Measurements from ENCODE around the gene TTC33.

DNA sequence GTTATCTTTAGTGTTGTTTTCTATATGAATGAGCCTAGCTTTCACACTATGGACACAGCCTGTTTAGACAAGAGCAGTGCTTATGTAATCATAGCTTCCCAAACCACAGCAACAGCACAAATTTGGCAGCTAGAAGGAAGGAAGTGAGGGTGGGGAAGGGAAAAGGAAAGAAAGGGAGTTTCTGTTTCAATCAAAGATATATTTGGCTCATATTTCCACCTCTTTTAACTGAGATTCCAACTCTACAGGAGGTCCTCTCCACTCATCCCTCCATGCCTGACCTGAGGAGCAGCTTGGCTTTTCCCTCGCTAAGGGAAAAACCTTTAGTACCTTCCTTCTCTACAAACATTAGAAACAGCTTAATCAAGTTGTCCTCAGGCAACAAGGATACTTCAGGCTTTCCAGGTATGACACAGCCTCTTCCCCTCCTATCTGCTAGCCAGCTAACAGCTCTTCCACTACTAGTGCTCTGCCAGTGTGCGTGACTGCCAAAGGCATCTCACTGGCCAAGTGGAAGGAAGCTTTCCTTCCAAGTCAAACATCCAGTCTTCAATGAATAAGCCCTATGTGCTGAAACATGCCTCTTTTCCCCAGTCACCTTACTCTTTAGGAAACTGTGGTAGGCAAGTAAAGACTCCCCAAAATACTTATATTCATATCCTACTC lies 268.6 kb upstream of the PTGER4 start:
- RRBS: no CpG with 5 or more reads among the region's 2 CpGs

GRCh38 chr5:40442357-40442943 lies 237.3 kb upstream of the PTGER4 start:
- RRBS: no CpG with 5 or more reads among the region's 3 CpGs

DNA sequence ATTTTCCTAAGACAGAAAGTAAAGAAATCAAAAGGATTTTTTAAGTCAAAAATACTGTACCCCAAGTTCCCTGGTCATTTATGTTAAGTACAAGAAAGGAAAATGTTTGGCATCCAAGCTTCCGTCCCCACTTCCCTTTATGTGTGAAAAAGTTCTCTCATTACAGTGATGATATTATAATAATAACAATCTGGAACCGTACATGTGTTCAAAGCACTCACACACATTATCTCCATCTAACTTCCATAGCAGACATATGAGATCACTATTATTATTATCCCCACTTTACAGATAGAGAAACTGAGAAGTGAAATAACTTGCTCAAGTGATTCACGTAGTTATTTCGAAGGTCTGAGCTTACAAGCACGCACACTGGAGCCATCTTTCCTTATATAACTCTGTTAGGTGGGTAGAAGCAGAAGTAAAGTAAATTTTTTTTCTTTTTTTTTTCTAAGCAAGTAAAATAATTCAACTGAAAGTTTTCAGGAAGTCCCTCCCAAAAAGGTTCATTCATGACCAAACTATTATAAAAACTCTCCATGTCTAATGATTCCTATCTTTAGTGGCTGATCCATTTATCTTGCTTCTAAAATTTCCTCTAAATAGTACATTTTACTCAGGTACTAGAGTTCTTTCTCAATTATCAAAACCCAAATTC lies 62.9 kb upstream of the PTGER4 start:
- RRBS: no CpG with 5 or more reads among the region's 5 CpGs

DNA sequence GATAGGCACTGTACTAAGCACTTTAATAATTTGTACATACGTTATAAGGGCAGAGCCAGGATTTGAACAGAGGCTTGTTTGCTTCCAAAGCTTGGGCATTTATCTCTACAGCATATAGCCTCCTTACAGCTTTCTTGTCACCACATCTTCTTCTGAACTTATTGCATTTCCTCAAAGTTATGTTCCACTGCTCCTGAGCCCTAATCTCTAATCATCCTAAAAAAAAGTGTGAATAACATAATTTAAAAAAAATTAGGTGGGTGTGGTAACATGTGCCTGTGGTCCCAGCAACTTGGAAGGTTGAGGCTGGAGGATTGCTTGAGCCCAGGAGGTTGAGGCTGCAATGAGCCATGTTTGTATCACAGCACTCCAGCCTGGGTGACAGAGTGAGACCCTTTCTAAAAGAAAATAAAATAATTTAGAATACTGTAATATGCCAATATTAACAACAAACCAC lies 6.8 kb downstream of the PTGER4 start:
- RRBS: no CpG with 5 or more reads among the region's 1 CpG

- RRBS: 1% methylated on average over 7 of the region's 86 CpGs
Measured at GRCh38 chr5:40755317-40756501, at the start of gene TTC33. Gene TTC33, minus strand, starts transcription at chr5:40755961.

DNA sequence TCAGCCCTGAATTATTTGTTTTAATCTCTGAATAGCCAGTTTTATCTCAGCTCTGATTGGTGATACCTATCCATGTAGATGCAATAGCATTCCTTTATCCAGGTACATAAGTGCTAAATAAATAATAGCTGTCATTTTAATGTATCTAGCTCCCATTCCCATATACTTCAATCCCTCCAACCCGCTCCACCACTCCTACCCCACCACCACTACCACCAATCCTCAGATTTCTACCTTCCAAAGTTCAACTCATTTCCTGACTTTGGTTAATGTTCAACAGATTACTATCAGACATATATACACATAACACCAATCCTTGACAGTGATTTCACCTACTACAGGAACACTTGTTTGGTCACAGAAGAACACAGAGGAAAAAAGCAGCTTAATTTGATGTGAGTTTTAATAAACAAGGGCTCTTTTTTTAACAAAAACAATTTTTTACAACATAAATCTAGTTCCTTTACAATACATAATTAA lies 13.9 kb downstream of the PRKAA1 start:
- RRBS: no CpG with 5 or more reads among the region's 1 CpG

DNA sequence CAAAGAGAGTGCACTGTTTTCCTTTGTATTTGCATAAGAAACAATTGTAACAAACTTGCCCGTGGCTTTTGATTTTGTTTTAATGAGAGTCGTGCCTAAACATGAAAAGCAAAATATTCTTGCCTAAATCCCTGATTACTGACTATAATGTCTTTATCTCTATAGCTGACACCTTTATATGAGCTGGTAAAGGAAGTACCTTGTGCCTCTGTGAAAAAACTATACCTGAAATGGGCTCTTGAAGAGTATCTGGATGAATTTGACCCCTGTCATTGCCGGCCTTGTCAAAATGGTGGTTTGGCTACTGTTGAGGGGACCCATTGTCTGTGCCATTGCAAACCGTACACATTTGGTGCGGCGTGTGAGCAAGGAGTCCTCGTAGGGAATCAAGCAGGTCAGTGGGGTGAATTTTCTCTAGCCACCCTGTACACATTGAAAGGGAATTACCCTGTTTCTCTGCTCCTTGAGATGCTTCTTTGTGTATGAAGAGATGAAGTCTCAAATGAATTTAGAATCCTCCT lies 48.6 kb downstream of the C7 start:
- RRBS: no CpG with 5 or more reads among the region's 7 CpGs

GRCh38 chr5:42620581-42621559 lies 135.7 kb upstream of the CCDC152 start:
- RRBS: no CpG with 5 or more reads among the region's 6 CpGs

GRCh38 chr5:42621995-42622368 lies 134.6 kb upstream of the CCDC152 start:
- RRBS: no CpG with 5 or more reads among the region's 1 CpG

GRCh38 chr5:42626783-42626982 lies 129.9 kb upstream of the CCDC152 start:
- RRBS: no CpG with 5 or more reads among the region's 1 CpG

GRCh38 chr5:42660570-42661311 lies 95.9 kb upstream of the CCDC152 start:
- RRBS: no CpG with 5 or more reads among the region's 11 CpGs

- RRBS: no CpG with 5 or more reads among the region's 7 CpGs
Measured at GRCh38 chr5:42858521-42859151, 46.9 kb upstream of the SELENOP start.

DNA sequence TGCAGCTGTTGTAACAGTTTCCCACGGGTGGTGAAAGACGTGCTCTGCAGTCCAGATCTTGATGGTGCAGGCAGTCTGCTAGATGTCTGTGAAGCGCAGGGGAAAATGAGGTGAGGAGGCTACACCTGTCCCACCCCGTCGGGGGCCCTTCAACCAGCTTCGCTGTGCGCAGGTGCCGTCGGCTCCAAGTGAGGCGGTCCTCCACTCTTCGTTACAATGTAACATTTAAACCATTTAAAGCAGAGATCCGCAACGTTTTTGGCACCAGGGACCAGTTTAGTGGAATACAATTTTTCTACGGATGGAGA lies 96.9 kb upstream of the SELENOP start:
- RRBS: no CpG with 5 or more reads among the region's 14 CpGs

DNA sequence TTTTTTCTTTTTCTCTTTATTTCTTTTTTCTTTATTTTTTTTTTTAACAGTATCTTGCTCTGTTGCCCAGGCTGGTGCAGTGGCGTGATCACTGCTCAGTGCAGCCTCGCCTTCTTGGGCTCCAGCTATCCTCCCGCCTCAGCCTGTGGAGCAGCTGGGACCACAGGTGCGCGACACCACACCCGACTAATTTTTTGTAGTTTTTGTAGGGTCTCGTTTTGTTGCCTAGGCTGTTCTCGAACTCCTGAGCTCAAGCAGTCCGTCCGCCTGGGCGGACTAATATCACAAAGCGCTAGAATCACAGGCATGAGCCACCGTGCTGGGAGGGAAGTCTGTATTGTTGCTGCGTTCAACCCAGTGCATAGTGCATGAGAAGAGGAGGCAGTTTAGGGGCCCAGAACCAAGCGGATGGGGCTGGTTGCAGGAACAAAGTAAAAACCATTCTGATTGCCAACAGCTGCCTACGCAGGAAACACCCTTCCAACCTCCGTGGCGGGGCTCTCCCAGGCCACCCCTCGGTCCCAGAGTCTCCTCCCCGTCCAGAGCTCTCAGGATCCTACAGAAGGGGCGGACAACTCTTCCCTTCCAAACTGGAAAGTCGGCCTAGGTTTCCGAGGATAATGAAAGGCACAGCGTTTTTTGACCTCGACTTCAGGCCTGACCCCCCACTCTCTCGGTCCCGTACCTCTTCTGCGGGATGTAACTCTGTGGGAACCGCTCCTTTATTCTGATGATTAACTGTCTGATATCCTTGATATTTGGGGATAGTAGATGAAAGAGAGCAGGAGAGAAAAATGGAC lies 87.1 kb downstream of the ANXA2R start:
- RRBS: no CpG with 5 or more reads among the region's 29 CpGs

- RRBS: no CpG with 5 or more reads among the region's 25 CpGs
Measured at GRCh38 chr5:42993647-42994201, 46.4 kb downstream of the ANXA2R start.

GRCh38 chr5:43007024-43007400 lies 33.1 kb downstream of the ANXA2R start:
- RRBS: 34% methylated on average over 4 of the region's 18 CpGs

DNA sequence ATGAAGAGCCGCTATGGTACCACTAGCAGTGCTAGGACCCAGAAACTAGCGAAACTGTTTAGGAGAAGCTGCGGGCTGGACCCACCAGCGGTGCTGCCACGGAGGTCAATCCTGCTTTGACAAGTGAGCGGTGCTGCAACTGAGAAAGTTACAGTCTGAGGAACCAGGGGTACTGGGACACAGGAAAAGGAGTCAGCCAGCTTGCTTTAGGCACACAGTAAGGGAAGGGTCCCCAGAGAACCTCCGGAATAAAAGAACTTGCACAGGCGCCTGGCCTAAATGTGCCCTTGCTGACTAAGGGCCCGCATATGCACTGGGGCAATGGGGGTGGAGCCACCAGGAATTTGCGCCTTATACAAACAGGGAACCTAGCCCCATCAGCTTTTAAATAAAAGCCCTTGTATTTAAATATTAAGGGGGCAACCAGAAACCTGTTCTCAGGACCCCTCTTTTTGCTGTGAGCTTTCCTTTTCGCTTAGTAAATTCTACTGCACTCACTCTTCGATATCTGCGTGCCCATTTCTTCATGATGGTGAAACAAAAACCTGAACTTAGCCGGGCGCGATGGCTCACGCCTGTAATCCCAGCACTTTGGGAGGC lies 23.8 kb upstream of the ANXA2R start:
- RRBS: no CpG with 5 or more reads among the region's 17 CpGs

DNA sequence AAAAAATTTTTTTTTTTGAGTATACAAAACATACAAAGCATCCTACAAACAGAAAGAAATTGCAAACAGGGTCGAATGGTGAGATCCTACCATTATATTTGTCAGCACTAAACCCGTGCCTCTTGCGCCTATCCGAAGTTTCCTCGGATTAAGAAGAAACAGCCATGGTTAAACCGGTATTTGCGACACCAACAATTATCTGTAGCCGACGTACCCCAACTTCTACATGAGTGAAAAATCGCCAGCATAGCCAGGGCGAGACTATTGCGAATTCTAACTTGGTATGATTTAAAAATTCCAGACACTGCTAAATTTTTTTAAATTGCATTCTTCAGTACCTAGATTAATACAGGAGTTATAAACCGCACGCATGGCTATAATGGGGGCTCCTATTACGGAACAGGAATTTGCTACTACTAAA lies 25.2 kb upstream of the ANXA2R start:
- RRBS: no CpG with 5 or more reads among the region's 15 CpGs

DNA sequence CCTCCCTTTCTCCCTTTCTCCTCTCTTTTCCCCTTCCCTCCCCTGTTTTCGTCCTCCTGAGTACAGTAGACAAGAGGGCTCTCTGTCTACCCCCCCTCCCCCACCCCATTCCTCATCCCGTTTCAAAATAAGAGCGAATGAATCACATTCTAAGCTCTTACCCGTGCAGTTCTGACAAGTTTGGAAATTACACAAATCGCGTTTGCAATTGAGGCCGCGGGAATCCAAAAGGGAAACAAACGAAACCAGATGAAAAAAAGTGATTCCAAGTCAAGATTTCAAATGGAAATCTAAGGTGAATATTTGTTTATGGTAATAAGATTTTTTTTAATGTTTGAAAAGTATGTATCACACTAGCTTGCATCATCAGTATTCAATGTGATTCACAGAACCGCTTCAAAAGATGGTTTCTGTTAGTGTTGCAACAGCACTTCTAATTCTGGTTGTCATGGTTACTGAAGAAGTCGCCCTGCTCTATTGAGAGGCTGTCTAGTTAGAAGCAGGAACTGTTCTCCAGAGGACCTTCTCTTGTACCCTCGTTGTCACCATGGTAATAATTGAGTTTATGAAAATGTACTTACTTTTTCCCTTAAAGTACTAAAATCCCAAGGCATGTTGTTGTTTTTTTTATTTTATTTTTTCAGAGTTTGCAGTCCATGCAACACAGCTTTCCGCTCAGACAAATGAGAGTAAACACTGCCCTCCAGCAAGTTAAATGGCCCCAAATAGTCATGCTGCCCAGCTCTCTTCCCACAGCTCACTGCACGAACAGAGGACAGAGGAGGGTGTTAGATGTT lies 1.5 kb downstream of the NIM1K start:
- RRBS: no CpG with 5 or more reads among the region's 14 CpGs

Data from foreskin fibroblast (primary cell).